Cardiac ventricle fibroblast (primary cell): ENCODE data around the genes PRR35 and NHLRC4.

DNA sequence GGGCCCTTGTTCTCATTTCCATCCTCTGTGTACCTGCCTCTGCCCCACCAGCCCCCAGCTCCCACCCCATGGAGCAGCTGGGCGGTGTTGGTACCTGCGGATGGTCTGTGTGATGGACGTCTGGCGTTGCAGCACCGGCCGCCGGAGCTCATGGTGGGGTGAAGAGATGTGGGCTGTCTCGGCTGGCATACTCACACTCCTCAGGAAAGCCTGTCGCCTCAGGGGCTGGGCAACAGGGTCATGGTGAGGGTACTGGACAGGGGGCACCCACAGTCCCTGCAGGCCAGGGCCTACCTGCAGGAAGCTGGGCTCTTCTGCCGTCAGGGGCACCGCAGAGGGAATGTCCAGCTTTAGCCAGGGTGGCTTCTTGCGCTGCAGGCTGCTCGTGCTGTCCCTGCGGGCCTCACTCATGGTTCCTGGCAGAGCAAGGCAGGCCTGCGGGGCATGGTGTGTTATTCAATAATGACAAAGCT lies 7.8 kb downstream of the RHBDF1 start:
- RAMPAGE, long total RNA = no peak

DNA sequence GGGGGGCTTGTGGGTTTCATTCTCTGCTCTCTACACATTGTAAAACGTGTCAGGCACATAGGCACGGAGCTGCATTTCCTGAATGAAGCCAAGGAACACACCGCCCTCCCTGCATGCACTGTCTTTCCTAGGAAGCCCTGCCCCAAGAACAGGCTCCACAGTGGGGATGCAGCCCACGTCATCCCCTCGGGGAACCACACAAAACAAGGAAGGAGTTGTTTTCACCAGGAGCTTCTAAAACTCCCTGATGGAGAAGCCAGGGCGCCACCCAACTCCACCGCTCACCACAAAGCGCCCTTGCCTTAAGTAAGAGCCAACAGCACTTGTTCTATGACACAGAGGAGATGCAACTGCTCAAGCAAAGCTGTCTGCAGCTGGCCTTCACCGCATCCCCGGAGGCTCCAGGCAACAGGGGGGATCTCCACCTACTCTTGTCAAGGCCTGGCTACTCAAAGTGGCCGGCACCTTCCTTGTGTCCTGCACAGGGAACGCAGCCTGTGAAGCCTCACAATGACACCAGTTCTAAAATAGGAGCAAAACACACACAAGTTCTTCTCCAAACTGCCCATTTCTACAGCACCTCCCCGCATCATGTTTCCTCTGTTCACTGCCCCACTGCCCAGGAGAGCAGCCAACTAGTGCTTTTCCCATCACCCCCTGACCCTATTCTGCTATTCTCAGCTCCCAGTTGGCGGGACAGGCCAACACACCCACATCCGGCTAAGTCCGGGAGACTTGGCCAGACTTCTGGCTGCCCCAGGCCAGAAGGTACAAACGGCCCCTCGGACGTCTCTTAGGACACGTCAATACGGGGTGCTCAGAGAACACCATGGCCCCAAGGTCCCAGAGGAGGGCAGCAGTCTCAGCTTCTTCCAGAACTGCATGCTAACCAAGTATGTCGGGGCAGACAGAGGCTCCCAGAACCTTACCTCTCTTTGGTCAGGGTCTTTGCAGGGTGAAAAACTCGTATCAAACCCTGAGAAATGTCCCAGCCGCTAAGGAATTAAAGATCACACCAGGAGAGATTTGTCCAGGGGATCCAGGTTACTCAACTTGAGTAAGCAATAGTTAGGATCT lies 24.3 kb downstream of the MPG start:
- RAMPAGE, long total RNA = no peak

- RAMPAGE, long total RNA = no peak
These were observed 5.7 kb downstream of the HBQ1 start for GRCh38 chr16:185942-186307.

GRCh38 chr16:192004-192720 lies 11.9 kb downstream of the HBQ1 start:
- RAMPAGE, long total RNA = no peak

GRCh38 chr16:227165-227863 lies 1.9 kb downstream of the LUC7L start:
- RAMPAGE, long total RNA = no peak

- RAMPAGE, long total RNA = no peak
These were observed 26.0 kb downstream of the AXIN1 start for GRCh38 chr16:326636-326897.

DNA sequence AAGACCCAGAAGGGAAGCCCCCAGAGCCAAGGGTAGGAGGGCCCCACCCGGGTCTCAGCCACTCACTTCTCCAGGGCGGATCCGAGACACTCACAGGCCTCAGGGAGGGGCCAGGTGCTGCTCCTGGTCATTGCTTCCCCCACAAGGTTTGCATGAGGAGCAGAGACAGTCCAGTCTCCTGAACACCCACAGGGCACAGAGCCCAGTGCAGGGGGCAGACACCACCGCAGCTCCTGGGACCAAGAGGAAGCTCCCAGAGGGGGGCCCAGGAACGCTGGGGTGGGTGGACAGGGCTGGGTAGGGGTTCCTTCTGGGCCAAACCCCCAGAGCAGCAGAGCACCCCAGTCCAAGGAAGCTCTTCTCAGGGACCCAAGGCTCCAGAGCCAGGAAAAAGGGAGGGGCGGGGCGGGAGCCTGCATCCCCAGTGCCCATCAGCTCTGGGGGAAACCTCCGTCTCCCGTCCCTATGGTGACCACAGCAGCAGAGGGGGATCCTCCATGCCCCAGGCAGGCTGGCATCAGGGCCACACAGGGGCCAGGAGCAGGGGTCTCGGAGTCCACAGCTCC lies 746 bp upstream of the MRPL28 start:
- RAMPAGE, long total RNA = no peak

GRCh38 chr16:371567-372389 lies 1.4 kb upstream of the MRPL28 start:
- RAMPAGE, long total RNA = no peak

GRCh38 chr16:383278-383661 lies 1.5 kb upstream of the PGAP6 start:
- RAMPAGE, long total RNA = no peak

DNA sequence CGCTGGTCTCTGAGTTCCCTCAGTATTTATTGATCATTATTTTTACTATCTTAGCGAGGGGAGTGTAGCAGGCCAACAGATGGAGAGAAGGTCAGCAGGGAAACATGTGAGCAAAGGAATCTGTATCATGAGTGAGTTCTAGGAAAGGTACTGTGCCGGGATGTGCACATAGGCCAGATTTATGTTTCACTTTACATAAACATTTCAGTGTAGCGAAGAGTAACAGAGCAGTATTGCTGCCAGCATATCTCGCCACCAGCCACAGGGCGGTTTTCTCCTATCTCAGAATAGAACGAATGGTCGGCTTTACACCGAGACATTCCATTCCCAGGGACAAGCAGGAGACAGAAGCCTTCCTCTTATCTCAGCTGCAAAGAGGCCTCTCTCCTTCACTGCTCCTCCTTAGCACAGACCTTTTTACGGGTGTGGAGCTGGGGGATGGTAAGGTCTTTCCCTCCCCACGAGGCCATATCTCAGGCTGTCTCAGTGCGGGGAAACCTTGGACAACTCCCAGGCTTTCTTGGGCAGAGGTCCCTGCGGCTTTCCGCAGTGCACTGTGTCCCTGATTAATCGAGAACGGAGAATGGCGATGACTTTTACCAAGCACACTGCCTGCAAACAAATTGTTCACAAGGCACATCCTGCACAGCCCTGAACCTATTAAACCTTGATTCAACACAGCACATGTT lies 6.3 kb upstream of the PGAP6 start:
- RAMPAGE, long total RNA = no peak

DNA sequence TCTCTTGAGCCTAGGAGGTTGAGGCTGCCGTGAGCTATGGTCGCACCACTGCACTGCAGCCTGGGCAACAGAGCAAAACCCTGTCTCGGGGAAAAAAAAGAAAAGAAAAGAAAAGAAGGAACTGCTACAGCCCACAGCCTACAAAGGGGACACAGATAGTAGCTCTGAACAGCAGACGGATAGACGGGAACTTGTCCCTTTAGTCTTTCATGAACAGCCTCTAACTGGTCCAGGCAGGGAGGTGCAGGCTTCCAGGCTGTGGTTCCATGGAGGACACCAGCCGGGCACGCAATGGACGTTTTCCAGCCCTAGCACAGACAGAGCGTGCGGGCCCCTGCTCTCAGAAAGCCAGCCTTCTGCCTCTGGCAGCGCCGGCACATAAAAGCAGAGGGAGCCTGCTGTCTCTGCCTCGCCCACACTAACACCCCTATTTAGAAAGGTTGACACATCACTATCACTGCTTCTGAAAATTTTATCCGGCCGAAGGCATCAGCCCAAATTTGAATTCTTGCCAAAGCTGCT lies 1.6 kb upstream of the RAB11FIP3 start:
- RAMPAGE, long total RNA = no peak

DNA sequence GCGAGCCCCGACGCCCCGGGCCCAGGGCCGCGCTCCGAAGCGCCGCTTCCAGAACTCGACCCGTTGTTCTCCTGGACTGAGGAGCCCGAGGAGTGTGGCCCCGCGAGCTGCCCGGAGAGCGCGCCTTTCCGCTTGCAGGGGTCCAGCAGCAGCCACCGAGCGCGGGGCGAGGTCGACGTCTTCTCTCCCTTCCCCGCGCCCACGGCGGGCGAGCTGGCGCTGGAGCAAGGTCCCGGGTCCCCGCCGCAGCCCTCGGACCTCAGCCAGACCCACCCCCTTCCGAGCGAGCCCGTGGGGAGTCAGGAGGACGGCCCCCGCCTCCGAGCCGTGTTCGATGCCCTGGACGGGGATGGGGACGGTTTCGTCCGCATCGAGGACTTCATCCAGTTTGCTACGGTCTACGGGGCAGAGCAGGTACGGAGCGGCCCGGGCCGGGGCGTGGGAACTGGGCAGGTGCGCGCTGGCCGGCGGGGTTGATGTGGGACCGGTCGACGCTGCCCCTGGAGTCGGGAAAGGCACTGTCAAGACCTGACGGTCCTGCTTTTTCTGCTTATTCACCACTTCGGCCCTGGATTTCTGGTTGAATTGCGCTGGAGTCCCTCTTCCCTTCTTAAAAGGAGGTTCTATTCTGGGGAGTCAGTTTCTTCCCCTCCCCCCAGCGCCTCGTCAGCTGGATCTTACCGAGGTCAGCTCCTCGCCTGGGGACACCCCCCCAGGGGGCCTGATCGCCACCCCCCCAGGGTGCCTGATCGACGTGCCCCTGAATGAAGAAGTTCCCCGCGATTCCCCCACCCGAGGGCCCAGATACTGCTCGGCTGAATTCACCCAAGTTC lies 1.1 kb downstream of the RAB11FIP3 start:
- RAMPAGE, long total RNA = no peak

DNA sequence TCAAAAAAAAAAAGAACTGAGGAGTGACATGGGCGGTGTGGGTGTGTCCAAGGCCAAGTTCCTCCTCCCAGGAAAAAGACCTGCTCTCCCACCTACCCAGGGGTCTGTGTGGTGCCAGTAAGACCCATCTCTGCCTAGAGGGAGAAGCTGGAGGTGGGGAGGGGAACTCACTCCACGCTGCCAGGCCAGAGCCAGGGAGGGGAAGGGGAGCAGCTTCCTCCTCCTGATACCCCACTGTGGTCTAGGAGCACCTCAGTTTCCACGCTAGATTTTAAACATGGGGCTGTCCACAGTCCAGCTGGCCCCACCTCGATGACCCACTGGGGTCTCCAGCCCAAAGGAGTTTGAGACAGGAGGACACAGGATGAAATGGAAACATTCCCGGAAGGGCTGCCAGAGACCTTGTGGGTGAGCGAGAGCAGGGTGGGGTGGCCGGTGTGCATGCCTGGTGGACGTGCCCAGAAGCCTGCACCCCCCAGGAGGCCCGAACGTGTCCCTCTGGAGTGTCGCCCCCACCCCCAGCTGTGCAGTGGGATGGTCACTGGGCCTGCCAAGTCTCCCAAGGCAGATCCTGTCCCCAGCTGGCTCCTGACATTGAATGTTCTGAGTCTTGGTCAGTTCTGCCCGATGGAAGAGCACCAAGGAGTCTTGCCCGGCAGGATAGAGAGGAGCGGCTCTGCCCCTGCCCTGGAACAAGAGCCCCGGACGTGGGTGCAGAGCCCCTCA lies 3.4 kb upstream of the CAPN15 start:
- RAMPAGE, long total RNA = no peak

DNA sequence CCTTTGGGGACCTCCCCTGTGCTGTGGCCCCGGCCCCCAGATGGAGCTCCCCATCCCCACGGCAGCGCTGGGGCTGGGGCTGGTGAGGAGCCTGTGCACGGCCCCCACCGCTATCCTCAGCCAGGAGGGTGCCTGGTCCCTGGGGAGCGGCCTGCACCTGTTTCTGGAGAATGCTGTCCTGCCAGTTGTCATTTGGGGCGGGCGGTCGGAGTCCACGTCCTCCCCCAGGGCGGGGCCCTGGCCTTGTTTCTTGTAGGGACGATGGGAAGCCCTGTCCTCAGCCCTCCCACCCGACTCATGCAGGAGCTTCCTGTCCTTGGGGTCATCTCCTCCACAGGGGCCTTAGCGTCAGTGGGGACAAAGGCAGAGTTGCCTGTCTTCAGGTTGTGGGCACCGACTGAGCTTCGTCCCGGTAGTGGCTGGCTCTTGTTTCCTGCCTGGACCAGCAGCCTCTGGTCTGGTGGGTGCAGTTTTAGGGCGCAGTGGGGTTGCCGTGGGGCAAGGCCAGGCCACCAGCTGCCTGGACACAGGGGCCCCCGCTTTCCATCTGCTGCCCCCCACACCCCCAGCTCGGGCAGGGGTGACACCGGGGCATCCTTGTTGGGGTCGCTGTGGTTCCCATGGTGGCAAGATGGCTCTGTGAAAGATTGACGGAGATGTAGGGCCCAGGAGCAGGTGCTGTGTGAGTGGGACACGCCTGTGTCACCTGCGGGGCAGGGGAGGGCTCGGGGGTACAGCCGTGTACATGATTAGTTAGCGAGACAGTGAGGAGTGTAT lies 6.9 kb downstream of the CAPN15 start:
- RAMPAGE, long total RNA = no peak

GRCh38 chr16:537742-538818 lies 10.6 kb downstream of the CAPN15 start:
- RAMPAGE, long total RNA = no peak

- RAMPAGE, long total RNA = no peak
These were observed 11.6 kb downstream of the CAPN15 start for GRCh38 chr16:538819-539733.

DNA sequence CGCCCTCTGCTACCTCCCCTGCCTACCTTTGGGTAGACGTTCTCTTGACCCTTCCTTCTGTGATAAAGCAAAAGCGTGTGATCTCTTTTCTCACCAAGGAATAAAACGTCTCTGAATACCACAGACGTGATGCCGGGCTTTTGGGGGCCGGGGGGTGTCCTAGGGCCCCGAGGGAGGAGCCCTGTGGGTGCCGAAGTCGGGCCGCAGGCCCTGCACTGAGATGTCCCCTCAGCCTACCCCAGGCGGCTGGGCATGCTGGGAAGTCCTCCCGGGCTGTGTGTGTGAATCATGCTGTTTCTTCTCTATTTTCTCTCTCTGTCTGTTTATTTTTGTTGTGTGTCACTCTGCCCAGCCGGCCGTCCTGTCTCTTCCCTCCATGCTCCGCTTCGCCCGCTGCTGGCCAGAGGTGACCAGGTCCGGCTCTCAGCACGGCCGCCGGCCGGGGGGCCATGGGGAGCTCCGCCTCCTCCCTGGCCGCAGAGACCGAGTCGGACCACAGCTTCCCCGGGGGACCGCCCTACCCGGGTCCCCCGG lies 12.3 kb downstream of the CAPN15 start:
- RAMPAGE, long total RNA = no peak

GRCh38 chr16:560063-560743 lies at the start of gene PRR35:
PRR35 (plus strand) TSS chr16:560394.
- RAMPAGE, long total RNA = no peak

DNA sequence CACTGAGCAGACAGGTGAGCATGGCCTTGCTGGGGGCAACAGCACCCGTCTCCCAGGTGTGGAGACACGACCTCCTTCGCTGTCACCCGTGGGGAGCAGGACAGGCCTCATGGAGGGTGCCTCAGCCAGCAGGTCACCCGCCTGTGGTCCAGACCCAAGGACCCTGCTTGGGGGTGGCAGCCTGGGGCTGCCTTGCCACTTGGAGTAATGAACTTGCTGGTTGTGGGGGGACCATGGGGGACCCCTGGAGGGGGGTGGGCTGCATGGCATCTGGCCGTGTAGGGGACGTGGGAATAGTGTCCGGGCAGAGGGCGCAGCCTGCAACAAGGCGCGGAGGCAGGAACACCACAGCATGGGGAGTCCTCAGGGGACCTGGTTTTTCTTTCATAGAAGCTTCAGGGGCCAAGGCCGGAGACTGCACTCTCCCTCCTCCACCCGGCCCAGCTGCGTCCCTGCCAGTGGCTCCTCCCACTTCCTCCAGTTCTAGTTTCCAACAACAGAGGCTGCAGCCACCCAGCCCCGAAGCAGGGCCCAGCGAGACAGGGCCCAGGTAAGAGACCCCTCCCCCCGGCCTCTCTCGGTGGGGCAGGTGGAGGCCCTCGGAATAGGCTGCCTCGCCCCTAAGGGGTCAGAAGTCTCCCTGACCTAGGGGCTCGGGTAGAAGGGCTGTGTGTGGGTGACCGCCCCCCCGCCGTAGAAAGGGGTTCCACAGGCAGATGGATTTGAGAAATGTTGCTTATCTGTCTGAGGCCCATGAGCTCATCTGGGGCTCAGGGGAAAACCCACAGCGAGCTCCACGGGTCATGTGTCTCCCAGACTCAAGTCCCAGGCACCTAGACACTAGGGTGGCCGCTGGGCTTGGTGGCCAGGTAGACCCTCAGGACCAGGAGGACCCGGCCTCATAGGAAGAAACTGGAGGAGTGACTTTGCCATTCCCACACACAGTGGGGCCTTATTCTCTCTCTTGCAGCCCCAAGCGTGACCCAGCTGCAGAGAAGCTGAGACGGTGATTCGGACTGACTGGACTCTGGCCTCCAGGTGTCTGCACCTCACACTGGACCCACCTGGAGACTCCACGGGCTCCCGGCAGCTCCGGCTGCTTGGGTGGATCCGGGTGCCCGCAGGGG lies at the start of gene NHLRC4:
Gene NHLRC4, plus strand, starts transcription at position 480 of the 1,127 bp plus-strand sequence.
- RAMPAGE, long total RNA = no peak

- RAMPAGE, long total RNA = no peak
These were observed 3.9 kb upstream of the WFIKKN1 start for GRCh38 chr16:626787-627363.